Measurements from ENCODE around the genes ZMIZ2 and NACAD.

GRCh38 chr7:44634999-44635694 lies 28.7 kb downstream of the OGDH start:
- RRBS, 2 experiments = 61 to 62% methylated on average over 3 of the region's 15 CpGs

DNA sequence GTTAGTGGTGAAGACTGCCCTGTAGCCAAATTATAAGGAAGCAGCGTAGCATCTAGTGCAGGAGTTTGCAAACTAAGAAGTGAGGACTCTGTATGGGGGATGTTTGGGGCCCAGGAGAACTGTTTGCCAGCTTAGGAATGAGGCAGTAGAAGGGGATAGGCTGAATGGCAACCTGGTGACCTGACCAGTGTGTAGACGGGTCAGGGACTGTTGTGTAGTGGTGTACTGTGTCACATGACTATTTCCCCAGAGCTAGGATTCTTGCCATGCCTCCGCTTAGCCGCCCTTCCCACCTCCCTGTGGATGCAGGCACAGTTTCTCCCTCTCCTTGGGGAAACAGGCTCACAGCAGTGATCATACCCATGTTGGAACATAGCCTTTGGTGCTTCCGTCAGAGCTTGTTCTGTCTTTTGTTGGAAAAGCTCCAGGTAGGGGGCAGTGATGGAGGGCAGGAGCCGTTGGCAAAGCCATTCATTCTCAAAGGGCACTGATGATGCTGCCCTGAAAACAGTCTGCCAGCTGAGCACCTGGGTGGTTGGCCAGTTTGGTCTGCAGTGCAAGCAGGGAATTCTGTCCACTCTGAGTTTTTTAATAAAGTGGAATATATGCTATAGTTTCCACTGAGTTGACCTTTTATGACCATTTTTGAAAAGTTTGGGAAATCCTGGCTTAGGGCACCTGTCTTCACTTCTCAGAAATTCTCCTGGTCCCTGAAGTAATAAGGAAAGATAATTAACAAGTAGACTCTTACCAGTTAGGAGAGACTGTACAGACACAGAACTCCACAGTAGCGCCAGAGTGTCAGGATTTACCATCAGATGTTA lies 44.4 kb downstream of the OGDH start:
- RRBS, 2 experiments = no CpG with 5 or more reads among the region's 7 CpGs

- RRBS, 2 experiments = no CpG with 5 or more reads among the region's 10 CpGs
Observed at GRCh38 chr7:44695560-44695884, 53.1 kb upstream of the ZMIZ2 start.

- RRBS, 2 experiments = 1 to 2% methylated on average over 45 to 47 of the region's 100 CpGs
Observed at GRCh38 chr7:44748004-44749013, at the start of gene ZMIZ2. TSS of gene ZMIZ2 (plus strand) at chr7:44748847.

- RRBS, 2 experiments = 94 to 100% methylated on average over 2 of the region's 22 CpGs
Observed at GRCh38 chr7:44759953-44760850, 11.6 kb downstream of the ZMIZ2 start.

DNA sequence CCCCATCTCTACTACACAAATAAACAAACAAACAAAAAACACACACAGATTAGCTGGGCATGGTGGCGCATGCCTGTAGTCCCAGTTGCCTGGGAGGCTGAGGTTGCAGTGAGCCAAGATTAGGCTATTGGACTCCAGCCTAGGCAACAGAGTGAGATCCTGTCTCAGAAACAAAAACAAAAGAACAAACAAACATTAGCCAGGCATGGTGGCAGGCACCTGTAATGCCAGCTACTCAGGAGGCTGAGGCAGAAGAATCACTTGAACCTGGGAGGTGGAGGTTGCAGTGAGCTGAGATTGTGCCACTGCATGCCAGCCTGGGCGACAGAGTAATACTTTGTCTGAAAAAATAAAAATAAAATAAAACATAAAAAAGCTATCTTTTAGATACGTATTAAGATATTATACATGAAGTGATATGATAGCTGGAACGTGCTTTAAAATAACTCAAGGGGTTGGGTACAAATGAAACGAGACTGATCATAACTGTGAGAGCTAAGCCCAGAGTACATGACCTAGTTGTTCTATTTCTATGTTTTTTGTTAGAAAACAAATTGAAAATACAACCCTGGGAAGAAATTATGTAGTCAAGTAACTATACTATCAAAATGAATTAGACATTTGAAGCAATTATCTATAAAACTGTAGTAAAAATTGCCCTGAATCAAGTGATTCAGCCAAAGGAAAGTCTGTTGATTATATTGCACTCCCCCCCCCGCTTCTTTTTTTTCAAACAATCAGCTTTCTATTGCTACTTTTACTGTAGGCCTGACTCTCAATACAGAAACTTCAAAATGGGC lies 16.9 kb downstream of the H2AZ2 start:
- RRBS, 2 experiments = no CpG with 5 or more reads among the region's 6 CpGs

GRCh38 chr7:44846285-44846925 lies 1.5 kb downstream of the H2AZ2 start:
- RRBS, 2 experiments = no CpG with 5 or more reads among the region's 21 CpGs

DNA sequence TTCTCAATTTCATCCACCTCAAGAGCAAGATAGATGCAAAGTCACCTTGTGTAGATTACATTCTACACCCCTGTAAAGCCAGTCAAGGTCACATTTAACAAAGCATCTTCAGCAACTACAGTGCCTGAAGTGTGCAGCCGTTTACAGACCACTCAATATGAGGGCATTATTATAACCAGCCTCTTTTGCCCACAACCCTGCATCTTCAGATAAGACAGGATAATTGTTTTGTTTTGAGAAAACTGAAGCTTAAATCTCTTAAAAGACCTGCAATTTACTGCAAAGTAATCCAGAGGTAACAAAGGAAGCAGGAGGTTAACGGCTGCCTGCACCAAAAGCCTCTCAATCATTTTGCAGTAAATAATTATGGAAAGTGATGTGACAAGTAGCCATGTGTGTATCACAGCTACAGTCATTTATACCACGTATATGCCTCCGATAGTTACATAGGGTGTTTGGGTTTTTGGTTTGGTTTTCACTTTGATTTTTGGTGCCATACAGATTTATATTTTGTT lies 4.8 kb downstream of the PURB start:
- RRBS, 2 experiments = no CpG with 5 or more reads among the region's 4 CpGs

- RRBS, 2 experiments = no CpG with 5 or more reads among the region's 12 CpGs
Observed at GRCh38 chr7:44967321-44967871, 11.4 kb downstream of the MYO1G start.

- RRBS, 2 experiments = no CpG with 5 or more reads among the region's 10 CpGs
Observed at GRCh38 chr7:44971542-44972653, 6.9 kb downstream of the MYO1G start.

- RRBS, 2 experiments = no CpG with 5 or more reads among the region's 6 CpGs
Observed at GRCh38 chr7:44979573-44980154, 849 bp upstream of the MYO1G start.

DNA sequence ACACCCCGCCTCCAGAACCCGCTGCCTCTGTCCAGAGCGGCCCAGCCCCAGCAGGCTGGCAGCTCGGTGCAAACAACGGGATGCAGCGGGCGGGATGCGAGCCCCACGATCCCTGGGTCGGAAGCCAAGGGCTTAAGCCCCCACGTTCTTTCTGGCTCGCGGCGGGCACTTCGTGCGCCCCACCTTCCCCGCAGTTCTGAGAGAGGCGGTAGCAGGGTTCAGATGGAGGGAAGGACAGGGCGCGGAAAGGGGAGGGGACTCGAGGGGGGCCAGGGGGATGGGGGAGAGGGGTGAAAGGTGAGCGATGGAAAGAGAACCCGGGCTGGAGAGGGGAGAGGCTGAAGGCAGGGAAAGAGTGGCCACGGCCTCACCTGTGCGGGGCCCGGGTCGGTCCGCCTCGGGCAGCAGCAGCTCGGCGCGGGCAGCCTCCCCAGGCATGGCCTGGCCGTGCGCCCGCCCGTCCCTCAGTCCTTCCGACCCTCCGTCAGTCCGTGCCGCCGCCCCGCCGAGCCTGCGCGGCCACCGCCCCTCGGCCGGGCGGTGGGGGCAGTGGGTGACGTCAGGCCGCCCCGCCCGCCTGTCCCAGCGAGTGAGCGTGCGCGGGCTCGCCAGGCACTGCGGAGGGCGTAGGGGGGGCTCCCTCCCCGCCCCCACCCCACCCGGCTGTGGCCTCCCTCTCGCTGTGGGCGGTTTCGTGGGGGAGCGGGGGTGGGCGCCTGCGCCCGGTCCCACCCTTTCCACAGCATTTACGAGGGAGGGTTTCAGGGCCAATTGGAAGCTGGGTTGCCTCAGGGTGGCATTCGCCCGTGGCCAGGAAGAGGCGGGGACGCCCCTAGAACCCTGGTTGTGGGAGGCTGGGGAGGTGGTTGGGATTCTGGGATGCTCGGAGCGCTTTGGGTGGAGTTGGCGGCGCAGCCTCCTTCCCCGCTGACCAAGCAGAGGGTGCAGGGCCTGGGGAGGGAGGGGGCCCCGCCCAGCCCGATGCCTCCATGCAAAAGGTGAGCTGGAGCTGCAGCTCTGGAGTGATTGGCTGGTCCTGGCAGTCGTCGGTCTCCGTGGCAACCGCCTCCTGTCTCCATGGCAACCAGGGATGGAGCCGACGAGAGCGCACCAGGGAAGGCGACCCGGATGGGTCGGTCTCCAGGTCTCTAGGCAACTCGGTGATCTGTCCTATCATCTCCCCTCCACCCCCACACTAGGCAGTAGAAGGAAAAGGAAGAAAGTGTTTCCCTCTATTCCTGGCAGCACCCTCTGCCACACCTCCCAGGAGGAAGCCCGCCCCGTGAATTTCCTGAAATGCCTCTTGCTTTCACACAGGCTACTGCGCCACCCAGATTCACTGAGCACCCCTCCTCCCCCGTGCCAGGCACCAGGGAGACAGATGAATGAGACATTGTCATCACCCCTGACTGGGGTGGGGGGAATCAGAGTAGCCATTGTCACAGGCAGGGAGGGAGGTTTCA lies at the start of gene NACAD:
TSS of gene NACAD (minus strand) at position 513 of the 1,463 bp plus-strand sequence.
- RRBS, 2 experiments = 38 to 49% methylated on average over 12 of the region's 96 CpGs

GRCh38 chr7:45101361-45101757 lies 10.1 kb downstream of the TBRG4 start:
- RRBS, 2 experiments = no CpG with 5 or more reads among the region's 6 CpGs

- RRBS, 2 experiments = no CpG with 5 or more reads among the region's 4 CpGs
Observed at GRCh38 chr7:45240184-45240388, 82.5 kb downstream of the RAMP3 start.

DNA sequence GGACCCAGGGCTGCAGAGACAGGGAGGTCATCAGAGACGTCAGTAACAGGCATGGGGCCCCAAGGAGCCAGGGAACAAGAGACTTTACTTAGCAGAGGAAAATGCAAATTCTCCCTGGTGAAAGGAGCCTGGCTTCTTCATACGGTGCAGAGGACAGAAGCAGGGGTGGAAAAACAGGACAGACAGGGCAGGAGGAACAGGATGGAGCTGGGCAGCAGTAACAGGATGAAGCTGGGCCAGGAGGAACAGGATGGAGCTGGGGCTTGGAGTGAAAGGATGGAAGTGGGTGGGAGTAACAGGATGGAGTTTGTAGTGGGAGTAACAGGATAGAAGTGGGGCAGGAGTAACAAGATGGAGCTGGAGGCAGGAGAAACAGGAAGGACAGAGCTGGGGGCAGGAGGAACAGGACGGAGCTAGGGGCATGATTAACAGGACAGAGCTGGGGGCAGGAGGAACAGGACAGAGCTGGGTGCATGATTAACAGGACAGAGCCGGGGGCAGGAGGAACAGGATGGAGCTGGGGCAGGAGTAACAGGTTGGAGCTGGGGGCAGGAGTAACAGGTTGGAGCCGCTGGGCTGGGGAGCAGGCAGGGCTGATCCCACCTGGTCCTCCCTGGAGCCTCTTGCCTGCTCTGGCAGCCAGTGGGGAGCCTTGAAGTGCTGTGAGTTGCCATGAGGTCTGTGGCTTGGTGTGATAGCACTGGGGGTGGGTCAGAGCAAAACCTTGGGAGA lies 111.1 kb downstream of the ADCY1 start:
- RRBS, 2 experiments = no CpG with 5 or more reads among the region's 5 CpGs

- RRBS, 2 experiments = no CpG with 5 or more reads among the region's 23 CpGs
Observed at GRCh38 chr7:45912845-45913861, 7.9 kb downstream of the IGFBP3 start.

DNA sequence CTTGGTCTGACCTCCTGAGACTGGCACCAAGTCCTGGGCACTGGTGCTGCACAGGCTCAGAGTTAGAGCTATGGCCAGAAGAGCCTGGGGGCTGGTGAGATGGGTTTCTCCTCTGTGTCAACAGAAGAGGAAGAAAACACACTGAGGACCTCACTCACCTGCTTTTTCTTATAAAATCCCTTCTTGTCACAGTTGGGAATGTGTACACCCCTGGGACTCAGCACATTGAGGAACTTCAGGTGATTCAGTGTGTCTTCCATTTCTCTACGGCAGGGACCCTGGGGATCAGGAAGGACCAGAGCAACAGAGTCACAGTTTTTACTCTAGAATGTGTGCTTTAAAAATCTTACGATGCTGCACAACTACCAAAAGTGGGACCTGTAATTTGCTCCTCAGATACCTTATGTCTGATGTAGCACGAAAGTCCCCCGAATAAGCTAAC lies 4.7 kb downstream of the IGFBP3 start:
- RRBS, 2 experiments = no CpG with 5 or more reads among the region's 4 CpGs

GRCh38 chr7:45922841-45923250 lies 1.8 kb upstream of the IGFBP3 start:
- RRBS, 2 experiments = no CpG with 5 or more reads among the region's 11 CpGs

DNA sequence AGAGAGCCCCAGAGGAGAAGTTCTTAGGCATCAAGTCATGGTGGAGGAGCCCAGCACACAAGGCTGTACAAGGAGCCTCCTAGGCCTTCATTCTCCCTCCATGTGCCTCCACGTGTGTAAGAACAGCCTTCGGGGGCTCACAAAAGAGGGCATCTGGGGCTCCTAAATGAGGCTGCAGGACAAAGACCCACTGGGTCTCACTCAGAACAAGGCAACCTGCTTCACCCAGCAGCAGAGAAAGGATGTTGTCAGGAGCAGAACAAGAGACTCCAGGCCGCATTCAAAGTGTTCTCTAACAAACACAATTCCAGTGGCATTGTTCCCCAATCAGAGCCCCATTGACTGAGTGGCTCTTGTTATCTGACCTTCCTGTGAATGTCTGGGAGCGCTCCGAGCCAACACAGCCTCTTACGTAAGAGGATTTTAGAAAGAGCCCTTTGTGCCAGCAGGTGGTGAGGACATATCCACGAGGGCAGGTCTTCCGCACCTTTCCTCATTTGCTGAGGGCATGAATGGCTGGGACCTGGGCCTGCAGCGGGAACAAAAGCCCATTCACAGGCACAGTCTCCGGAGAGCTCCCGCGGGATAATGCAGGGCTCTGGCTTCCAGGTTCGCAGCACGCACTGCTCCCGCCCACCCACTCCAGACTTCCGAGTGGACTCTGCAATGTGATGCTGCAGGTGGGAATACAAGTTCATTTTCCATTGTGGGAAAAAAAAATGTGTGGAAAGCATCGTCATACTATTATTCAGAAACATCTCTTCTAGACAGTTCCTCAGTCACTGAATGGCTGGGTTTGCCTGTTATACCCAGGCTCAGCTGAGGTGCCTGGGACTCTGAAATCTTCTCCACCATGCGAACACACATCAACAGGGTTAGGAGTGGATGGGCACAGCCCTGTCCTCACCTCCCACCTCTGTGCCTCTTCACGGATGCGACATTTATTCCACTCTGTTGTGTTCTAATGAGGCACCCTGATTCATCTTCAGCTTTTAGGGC lies 294.9 kb upstream of the IGFBP3 start:
- RRBS, 2 experiments = no CpG with 5 or more reads among the region's 20 CpGs

DNA sequence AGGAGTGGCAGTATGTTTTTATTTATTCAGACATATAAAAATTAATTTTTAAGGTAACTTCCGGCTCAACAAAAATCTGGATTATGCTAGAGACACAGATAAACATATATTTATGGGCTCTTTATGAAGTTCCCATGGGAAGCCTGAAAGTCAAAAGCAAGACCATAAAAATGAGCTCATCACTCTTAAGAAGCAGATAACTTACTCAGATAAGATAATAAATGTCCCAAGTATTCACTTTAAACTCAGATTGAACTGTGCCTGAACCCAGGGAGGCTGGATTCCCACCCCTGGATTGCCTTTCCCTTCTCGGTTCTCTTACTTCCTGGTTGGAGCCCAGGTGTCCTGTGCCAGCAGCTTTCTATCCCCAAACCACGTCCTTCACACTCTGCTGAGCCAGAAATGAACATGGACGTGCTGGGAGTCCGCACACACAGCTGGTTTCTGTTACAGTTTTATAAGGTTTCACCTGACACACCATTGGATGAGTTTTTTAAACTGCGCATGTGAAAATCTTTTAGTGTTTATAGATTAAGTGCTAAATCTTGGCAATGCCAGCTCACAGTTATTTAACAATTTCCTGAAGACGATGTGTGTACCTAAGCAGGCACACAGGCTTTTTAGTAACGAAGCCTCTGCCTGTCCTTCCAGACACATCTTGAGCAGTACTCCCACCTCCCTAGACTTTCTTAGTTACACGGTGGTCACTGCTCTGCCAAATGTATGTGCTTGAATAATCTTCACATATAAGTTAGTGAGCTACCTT lies 636.3 kb upstream of the IGFBP3 start:
- RRBS, 2 experiments = no CpG with 5 or more reads among the region's 9 CpGs